B cell (primary cell): ENCODE measurements around a stretch of chr3.

DNA sequence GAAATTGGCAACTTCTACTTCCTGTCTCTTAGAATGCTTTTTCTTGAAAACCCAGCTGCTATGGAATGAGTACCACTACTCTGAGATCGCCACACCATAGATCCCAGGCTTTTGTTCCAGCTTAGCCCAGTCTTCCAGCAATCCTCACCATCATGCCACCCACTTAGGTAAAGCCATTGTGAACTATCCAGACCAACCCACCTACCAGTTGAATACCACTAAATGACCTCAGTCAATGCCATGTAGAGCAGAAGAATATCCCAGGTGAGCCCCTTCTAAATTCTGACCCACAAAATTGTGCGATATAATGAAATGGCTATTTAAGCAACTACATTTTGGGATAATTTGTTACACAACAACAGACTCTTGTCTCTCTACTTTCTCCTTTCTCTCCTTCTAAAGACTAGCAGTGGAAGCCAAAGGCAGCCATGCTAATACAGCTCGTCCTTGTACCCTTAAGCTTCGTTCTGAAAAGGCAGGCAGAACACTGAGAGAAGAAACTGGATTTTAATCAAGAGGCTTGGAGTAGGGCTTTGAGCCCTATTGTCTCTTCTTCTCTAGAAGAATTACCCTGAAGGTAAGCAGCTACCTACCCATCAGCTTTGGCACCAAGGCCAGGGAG lies 67.3 kb downstream of the TM4SF4 start:
- PRO-cap: no peak
- CAGE, long polyA plus RNA: no peak

DNA sequence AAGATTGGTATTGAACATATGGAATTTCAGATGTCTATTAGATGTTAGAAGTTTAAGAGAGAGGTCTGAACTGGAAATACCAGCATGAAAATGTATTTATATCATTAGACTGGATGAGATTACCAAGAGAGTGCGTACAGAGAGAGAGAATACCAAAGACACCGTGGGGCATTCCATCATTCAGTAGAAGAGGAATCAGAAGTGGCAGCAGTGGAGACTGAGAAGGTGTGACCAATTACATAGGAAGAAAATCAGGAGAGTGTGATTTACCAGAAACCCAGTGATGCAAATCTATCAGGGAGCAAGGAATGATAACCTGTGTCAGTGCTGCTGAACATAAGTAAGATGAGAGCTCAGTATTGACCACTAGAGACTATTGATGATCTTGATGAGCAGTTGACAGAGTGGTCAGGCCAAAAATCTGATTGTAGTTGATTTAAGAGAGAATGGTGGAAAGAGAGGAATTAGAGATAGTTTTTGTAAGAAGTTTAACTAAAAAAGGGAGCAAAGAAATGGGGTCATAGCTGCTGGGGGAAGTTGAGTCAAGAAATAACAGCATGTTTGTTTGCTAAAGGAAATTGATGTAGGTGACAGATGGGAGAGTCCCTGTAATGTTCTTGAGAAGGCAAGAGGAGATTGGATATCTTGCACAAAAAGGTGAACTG lies 46.3 kb downstream of the PFN2 start:
- PRO-cap: no peak
- CAGE, long polyA plus RNA: no peak

- PRO-cap: no peak
- CAGE, long polyA plus RNA: no peak
Observed at GRCh38 chr3:150349522-150350139, 58.5 kb upstream of the TSC22D2 start.

DNA sequence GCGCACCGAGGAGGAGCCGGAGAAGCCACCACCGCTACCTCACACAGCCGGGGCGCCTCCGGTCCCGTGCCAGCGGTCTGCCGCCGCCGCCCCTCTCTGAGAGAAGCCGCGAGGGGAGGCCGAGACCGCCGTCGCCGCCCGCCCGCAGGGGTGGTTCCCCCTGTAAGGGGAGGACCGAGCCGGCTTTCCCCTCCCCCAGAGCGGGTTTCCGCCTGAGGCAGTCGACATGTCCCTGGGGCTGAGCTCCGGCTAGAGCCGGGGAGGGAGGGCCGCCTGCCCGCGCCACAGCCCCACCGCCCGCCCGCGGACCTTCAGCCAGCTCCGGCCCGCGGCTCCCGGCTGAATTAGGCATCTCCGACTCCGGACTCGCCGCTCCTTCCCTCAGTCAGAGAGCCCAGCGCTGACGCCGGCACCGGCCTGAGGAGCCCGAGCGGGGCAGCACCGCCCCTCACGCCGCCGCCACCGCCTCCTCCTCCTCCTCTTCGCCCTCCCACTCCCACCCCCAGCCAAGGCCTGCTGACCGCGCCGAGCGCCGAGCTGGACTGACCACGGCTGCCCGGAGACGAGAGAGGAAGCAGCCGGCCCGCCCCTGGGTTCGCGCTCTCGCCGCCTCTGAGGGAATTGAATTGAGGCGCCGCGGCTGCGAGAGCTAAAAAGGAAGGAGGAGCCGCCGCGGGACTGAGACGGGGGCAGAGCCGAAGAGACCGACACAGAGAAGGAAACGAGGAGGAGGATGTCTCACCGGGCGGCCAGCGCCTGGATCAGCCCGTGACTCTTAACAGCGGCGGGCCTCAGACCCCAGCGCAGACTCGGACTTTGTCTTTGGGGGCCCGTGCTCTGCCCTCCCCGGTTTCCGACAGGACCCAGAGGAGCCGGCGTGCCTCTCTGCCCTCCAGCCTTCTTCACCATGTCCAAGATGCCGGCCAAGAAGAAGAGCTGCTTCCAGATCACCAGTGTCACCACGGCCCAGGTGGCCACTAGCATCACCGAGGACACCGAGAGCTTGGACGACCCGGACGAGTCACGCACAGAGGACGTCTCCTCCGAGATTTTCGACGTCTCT lies 677 bp downstream of the TSC22D2 start:
- PRO-cap: bidirectional peak, plus-strand start at position 198 of the sequence, minus-strand start at position 164 of the sequence; bidirectional peak, plus-strand start at position 681 of the sequence, minus-strand start at position 623 of the sequence
- CAGE, long polyA plus RNA: no peak

DNA sequence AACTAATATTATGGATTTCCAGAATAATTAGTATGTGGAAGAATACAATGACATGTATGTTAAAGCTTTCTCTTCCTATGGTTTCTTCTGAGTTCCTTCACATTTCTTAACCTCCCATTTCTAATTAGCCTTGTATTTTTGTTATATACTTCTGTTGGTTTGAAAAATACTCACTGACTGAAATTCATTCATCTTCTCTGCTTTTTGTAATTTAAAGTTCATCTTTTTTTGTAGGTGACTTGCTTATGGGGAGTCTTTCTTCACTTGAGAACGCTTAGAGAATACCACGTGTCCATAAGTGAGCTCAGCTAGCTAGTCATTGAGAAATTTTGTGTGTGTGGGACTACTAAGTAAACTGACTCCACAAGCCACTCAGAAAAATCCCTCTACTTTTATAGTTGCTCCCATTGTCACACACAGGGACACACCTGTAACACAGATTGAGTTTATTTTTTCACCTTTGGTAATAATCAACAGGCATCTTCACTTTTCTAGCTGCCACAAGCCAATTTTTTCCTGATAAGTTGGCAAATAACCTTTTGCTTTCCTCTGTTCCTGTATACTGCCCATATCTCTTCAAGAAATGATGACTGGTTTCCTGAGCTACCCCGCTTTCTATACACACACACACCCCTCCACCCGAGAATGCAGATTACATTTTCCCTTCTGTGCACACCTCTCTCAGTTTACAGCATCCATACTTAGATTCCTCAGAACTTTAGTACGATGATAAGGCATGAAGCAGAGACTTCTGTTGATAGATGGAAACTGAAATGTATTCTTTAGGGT lies 4.5 kb downstream of the TSC22D2 start:
- PRO-cap: no peak
- CAGE, long polyA plus RNA: no peak

GRCh38 chr3:150469455-150470186 lies 61.5 kb downstream of the TSC22D2 start:
- PRO-cap: no peak
- CAGE, long polyA plus RNA: no peak

- PRO-cap: no peak
- CAGE, long polyA plus RNA: no peak
Observed at GRCh38 chr3:150542870-150543901, 3.1 kb downstream of the SERP1 start.

DNA sequence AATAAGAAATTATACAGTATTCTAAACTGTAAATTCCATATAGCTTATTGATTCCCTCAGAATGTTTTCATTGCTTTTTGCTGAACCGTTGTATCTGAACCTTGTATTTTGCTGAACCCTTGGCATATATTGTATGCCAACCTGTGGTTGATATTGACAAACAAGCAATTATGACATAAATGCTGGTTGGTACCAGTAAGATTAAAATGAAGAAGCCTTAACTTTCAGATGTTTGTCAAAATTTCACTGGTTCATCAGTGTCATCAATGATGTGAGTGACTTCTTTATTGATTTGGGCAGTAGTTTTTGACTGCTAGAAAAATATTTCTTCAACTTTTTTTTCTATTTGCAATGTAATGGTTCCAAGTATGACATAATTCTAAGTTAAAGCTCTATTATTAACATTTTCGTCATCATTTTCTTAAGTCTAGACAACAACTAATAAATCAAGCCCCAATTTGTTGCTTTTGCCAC lies 25.5 kb upstream of the ERICH6 start:
- PRO-cap: no peak
- CAGE, long polyA plus RNA: no peak

DNA sequence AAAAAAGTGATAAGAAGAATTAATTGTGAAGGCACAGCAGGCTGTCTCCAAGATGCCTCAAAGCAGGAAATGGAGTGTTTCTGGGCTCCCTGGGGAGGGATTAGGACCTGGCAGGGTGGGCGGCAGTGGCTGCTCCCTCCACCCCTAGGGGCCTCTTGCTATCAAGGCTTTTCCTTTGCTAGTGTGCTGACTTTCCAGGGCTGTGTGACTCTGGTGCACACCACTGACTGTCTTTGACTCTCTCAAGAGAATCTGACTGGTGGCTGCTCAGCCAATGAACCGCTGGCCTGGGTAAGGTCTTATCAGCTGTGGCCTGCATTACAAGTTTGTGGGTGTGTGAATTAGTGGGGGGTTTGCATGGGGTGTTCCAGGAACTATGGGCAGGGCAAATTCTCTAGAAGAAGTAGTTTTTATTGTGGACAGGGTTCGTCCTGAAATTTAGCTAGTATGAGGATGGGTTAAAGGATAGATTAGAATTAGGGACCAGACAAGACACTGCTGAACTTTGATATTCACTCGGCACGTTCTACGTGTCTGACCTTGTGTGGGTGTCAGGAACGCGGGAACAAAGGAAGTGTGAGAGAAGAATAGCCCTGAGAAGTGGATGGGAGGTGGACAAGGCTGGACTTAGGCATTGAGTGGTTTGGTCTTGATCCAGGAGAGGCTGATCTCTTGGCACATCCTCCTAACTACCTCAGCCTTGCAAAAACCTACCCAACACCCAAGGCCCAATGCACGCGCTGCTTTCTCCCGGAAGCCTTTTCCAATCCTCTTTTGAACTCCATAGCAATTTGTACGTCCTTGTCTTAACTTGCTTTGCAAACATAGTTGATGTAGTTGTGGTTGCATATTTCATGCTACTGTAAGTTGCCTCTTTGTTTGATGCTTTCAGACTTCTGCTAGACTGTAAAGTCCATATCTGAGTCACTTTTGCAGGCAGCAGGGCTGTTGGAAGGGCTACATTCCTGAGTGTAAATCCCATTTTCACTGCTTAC lies 29.3 kb downstream of the SIAH2 start:
- PRO-cap: no peak
- CAGE, long polyA plus RNA: no peak

DNA sequence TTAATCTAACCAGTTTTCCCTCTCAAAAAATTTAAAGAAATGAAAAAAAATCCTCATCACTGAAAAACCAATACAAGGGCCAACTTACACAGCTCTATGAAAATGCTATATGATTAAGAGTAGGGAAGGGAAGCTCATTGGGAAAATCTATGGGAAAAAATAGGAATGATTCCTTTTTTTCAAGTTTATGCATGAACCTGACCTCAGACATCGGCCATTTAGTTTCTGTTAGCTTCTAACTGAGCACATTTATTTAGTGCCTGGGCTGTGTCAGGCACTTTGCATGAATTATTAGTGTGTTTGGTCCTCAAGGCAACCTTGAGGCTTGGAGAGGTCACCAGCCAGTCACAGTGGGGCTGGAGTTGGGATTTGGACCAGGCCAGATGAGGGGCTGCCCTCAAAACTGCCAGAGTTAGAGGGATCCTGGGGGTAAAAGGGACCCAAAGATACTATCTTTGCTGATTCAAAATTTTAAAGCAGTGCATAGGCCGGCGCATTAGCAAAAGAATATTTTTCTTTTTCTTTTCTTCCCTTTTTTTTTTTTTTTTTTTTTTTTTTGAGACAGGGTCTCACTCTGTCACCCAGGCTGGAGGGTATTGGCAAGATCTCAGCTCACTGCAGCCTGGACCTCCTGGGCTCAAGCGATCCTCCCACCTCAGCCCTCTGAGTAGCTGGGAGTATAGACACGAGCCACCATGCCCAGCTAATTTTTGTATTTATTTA lies 8.0 kb downstream of the SIAH2 start:
- PRO-cap: no peak
- CAGE, long polyA plus RNA: no peak

DNA sequence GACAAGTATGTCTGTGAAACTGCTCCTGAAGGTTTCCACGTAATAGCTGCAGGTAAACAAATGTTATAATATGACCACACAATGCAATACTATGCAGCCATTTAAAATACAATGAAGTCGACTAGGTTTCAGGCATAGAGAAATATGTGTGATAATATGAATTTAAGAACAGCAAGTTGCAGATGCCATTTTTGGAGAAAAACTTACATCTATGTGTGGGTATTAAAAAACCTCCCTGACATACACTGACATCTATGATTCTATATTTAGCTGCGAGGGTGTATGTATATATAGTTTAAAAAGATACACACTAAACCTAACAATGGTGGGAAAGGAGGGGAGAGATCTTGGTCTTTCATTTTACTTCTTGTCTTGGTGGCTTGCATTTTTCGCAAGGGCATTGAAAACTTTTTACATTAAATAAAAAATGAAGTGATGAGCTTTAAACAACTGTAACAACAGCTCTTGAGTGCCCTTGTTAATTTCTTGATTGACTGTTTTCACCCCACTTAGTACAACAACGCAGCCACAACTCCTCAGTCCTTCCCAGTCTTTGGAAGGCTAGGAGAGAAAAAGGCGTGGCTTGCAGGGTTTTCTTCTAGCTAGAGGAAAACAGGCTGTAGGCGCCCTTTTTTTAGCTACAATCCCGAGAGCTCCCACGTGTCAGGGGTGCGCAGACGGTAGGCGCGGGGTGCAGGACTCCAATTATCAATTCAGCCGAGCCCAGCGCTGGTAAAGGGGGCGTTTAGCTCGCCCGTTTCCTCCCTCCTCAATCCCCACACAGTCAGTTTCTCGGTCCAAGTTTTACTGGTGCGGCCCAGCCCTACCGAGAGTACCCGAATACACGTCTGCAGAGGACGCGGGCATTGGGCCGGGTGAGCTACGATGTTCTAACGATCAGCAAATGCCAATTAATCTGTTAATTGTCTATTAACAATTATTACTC lies 1.4 kb downstream of the SIAH2 start:
- PRO-cap: bidirectional peak, plus-strand start at position 853 of the sequence, minus-strand start at position 707 of the sequence
- CAGE, long polyA plus RNA: no peak

- PRO-cap: no peak
- CAGE, long polyA plus RNA: no peak
Observed at GRCh38 chr3:150765526-150766793, 3.0 kb upstream of the SIAH2 start.

- PRO-cap: no peak
- CAGE, long polyA plus RNA: no peak
Observed at GRCh38 chr3:150830721-150831279, 67.8 kb upstream of the SIAH2 start.

- PRO-cap: bidirectional peak, plus-strand start at chr3:151275354, minus-strand start at chr3:151275278
- CAGE, long polyA plus RNA: no peak
Observed at GRCh38 chr3:151275143-151275771, 3.1 kb downstream of the P2RY14 start.

GRCh38 chr3:151340535-151340943 lies 11.2 kb upstream of the P2RY13 start:
- PRO-cap: no peak
- CAGE, long polyA plus RNA: no peak

- PRO-cap: no peak
- CAGE, long polyA plus RNA: no peak
Observed at GRCh38 chr3:151871580-151872188, 1.8 kb upstream of the SUCNR1 start.

DNA sequence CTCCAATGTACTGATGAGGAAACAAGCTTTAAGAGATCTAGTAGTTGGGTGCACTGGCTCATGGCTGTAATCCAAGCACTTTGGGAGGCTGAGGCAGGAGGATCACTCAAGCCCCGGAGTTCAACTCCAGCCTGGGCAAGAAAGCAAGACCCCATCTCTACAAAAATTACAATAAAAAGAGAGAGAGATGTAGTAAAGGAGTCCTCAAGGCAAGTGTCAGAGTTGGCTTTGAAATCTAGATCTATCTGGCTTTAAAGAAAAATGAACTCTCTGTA lies 16.3 kb downstream of the SUCNR1 start:
- PRO-cap: no peak
- CAGE, long polyA plus RNA: no peak

DNA sequence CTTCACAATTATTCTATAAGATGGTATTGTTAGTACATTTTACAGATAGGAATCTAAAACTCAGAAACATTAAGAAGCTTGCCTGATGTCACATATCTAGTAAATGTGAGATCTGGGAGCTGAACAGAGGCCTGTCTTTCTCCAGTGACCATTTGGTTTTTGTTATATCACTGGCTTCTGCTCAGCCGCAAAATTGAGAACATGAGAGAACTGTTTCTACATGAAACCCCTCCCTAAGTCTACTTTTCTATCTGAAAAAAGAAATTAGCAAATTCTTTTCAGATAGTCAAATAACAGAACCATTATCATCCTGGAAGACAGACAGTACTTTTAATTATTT lies 68.2 kb upstream of the MBNL1 start:
- PRO-cap: no peak
- CAGE, long polyA plus RNA: no peak

GRCh38 chr3:152202950-152203656 lies 65.6 kb upstream of the MBNL1 start:
- PRO-cap: no peak
- CAGE, long polyA plus RNA: no peak

DNA sequence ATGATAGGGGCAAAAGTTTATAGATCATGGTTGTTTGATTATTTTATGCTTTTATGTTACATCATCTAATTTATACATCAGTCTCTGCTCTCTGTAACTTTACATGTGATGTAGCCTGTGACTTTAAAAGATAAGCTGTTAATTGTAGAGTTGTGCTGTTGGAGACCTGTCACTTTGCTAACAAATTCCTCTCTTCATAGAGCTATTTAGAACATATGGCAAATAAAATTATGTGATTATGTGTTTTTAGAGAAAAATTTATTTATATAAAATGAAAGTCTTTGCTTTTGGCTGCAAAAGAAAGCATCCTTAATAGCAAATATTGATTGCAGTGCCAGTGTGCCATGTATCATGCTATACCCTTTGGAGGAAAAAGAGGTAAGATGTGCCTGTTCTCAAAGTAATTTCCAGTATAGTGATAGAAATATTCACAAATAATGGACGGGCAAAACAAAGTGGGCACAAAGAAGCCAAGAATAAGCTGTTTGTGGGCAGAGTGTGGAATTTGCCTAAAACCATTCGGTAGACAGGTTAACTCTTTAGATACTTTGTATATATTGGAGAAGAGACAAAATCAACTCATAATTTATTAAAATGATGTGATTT lies 11.2 kb downstream of the MBNL1 start:
- PRO-cap: no peak
- CAGE, long polyA plus RNA: no peak